Fibroblast of villous mesenchyme (primary cell): Measurements from ENCODE around the gene PCCB.

DNA sequence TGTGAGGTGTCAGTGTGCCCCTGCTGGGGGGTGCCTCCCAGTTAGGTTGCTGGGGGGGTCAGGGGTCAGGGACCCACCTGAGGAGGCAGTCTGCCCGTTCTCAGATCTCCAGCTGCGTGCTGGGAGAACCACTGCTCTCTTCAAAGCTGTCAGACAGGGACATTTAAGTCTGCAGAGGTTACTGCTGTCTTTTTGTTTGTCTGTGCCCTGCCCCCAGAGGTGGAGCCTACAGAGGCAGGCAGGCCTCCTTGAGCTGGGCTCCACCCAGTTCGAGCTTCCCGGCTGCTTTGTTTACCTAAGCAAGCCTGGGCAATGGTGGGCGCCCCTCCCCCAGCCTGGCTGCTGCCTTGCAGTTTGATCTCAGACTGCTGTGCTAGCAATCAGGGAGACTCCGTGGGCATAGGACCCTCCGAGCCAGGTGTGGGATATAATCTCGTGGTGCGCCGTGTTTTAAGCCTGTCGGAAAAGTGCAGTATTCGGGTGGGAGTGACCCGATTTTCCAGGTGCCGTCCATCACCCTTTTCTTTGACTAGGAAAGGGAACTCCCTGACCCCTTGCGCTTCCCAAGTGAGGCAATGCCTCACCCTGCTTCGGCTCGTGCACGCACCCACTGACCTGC, 462.5 kb downstream of the EPHB1 start:
- CAGE, long polyA plus RNA, result no peak

DNA sequence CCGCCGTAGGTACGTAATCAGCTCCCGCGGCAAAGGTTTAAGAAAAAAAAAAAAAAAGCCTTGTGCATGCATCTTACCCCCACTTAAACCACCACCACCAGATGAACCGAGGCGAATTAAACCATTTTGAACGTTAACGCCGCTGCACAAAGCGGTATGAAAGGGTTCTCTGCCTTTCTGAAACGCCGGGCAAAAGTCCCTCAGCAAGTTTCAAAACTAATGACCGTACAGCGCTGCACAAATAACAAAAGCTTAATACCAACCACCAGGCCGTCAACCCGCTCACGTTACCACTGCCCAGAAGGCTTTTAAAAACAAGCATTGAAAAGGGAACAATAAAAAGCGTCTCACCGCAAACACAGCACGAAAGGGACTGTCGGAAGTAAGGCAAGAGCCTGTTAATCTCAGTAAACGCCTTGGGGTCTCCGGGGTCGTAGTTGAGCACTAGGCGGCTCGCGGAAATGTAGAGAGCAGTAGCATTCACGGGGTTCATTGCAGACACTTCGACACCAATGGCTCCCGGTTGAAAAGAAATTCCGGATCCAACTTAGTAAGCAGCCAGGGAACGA, 1.4 kb downstream of the MSL2 start:
- CAGE, long polyA plus RNA, result no peak

- CAGE, long polyA plus RNA, result start-site peak on the plus strand at chr3:136250359-136250372, 99 and 84 reads in 2 replicates
Observed at GRCh38 chr3:136250140-136250835, at the start of gene PCCB. Gene PCCB (plus strand): TSS chr3:136250340.

DNA sequence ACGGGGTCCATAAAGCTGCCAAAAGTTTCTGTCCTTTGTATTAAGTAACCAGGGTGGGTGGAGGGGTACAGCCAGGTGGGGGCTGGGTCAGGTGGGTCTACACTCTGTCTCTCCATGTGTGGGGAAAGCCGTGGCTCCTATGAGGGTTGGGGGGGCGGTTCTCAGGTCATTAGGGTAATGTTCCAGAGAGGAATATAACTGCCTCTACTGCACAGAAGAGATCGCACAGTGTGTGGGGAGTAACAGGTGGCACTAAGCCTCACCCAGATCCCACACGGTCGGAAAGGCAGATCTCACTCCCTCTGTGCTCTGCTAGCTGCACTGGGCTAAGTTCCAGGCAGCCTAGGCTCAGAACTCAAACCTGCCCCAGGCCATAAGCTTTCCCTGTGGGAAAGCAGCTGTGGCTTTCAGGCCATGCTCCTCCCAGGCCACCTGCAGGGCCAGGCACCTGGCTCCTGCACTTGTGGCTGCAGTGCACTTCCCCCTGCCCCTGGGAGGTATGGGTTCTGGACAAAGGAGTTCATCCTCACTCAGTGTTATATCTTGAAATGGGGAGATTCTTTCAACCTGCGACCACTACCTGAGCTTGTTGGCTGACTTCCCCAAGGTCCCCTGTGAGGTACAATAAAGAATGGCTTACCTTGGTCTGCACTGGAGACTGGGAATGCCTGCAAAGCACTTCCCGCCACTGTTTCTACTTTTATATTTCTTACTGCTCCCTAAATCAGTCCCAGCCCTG, 27.5 kb downstream of the PCCB start:
- CAGE, long polyA plus RNA, result no peak

GRCh38 chr3:136328667-136328981, 78.5 kb downstream of the PCCB start:
- CAGE, long polyA plus RNA, result no peak

- CAGE, long polyA plus RNA, result no peak
Observed at GRCh38 chr3:136630678-136631187, 121.4 kb downstream of the STAG1 start.

DNA sequence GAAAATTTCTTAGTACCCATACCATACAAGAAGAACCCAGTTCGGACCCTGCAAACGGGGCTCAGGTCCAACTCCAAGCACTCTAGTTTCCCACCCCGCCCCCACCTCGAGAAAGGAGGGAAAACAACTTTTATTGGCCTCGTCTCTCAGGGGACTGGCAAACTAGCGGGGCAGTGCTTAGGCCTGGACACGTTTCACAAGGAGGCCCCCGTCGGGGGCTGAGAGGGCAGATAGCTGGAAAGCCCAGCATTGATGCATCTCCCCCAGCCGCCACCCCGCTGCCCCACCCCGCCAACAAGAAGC, 903 bp downstream of the STAG1 start:
- CAGE, long polyA plus RNA, result no peak

DNA sequence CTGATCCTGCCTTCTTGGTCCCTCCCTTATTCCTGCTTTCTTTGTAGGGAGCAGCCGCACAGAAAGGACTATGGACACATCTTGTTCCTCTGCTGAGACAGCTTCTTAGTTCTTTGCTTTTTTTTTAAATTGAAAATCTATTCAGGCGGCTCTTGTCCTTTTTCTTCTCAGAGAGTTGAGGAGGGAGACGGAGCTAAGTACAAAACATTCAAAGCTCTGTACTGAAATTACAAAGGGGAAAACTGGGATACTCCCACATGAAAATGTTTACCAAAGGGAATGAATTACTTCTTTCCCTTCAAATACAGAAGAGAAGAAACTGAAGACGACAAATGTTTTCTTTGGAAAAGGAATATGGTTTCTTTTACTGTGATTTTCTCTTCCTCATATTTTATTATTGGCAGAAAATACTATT, 285.2 kb downstream of the IL20RB start:
- CAGE, long polyA plus RNA, result no peak

DNA sequence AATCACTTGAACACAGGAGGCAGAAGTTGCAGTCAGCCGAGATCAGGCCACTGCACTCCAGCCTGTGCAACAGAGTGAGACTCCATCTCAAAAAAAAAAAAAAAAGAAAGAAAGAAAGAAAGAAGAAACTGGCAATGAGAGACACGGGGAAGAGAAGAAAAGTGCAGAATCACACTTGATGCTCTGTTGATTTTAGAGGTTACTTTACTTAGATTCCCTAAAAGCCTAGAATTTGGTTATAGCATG, 43.4 kb downstream of the CLDN18 start:
- CAGE, long polyA plus RNA, result no peak

DNA sequence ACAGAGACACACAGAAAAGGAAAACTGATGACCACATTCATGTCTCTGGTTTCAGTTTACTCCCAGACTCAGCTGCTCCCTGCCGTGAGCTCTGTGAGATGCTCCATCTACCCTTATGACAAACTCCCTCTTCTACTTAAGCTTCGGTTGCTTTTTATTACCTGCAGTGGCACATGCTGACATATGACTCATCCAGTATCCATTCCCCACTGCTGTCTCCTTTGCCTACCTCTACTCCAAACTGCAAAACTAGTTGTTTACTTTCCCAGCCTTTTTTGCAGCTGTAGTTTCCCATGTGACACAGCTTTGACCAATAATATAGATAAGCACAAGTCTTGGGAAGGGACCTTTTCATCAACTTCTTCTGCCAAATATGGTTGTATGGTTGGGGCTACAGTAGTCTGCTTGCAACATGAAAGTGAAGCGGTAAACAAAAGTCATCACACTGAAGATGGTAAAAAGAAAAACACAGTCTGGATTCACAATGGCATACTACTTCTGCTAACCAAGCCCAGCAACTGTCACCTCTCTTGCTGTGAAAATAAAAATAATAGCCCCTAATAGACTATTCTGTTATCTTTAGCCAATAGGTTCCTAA, 32.8 kb downstream of the DZIP1L start:
- CAGE, long polyA plus RNA, result no peak

DNA sequence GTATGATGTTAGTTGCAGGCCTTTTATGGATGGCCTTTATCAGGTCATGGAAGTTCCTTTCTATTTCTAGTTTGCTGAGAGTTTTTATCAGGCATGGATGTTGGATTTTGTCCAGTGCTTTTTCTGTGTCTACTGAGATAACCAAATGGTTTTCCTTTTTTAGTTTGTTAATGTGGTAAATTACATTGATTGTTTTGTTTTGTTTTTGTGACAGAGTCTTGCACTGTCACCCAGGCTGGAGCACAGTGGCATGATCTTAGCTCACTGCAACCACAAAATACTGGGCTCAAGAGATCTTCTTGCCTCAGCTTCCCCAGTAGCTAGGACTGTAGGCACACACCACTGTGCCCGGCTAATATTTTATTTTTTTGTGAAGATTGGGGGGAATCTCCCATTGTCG, 26.3 kb downstream of the MRAS start:
- CAGE, long polyA plus RNA, result no peak

GRCh38 chr3:138468970-138469484, 34.6 kb downstream of the ESYT3 start:
- CAGE, long polyA plus RNA, result no peak

- CAGE, long polyA plus RNA, result no peak
Observed at GRCh38 chr3:138724369-138724873, 110.3 kb downstream of the PIK3CB start.

GRCh38 chr3:138725630-138726370, 108.9 kb downstream of the PIK3CB start:
- CAGE, long polyA plus RNA, result no peak

DNA sequence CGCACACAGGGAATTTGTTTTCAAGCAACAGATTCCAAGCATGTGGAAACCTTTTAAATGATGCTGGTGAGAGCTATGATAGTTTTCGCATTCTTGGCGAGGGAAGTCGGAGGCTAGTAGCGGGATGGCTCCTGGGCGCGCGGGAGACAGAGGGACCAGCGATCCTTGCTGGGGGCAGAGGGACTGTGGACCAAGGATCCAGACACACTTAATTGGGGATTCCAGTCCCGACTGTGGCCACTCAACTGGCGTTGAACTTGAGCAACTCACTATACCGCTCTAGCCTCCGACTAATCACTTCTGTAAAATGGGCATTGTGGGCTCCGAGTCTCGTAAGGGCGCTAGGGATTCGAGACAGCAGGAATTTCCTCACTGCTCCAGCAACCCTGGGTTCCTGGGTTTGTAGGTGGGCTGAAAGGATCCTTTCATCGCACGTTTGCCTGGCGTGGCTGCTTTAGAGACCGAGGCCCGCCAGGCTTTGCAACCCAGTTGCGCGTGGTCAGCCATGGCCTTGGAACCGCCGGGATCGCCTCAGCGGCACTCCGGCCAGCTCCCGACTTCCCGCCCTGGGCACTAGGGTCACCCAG, 10.2 kb downstream of the FOXL2 start:
- CAGE, long polyA plus RNA, result no peak

GRCh38 chr3:138938812-138939238, 8.1 kb downstream of the FOXL2 start:
- CAGE, long polyA plus RNA, result no peak

DNA sequence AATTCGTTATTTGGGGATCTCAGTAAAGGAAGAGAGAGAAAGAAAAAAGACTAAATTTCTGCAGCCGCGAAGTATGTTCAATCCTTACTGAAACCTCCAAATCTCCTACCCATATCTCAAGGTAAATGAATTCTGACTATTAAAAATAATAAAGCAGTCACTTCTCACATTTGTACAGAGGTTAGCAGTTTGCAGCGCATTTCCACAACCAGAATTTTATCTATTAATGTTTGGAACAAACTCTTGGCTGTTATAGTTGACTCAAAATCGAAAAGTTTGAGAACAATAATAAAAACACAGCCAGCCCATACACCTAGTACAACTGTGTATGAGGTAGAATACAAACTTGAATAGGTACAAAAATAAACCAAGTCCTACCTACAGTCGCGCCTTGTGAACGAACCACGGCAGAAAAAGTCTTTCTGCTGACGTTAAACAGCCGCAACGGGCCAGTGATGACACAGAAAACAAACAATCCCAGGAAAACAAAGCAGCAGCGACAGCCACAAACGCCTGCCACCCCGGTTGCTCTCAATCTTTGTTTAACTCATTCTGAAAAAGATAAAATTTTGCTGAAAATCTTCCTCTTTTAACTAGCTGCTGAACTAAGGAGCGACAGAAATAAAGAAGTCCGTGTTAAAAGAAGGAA, 3.2 kb downstream of the FOXL2 start:
- CAGE, long polyA plus RNA, result no peak

DNA sequence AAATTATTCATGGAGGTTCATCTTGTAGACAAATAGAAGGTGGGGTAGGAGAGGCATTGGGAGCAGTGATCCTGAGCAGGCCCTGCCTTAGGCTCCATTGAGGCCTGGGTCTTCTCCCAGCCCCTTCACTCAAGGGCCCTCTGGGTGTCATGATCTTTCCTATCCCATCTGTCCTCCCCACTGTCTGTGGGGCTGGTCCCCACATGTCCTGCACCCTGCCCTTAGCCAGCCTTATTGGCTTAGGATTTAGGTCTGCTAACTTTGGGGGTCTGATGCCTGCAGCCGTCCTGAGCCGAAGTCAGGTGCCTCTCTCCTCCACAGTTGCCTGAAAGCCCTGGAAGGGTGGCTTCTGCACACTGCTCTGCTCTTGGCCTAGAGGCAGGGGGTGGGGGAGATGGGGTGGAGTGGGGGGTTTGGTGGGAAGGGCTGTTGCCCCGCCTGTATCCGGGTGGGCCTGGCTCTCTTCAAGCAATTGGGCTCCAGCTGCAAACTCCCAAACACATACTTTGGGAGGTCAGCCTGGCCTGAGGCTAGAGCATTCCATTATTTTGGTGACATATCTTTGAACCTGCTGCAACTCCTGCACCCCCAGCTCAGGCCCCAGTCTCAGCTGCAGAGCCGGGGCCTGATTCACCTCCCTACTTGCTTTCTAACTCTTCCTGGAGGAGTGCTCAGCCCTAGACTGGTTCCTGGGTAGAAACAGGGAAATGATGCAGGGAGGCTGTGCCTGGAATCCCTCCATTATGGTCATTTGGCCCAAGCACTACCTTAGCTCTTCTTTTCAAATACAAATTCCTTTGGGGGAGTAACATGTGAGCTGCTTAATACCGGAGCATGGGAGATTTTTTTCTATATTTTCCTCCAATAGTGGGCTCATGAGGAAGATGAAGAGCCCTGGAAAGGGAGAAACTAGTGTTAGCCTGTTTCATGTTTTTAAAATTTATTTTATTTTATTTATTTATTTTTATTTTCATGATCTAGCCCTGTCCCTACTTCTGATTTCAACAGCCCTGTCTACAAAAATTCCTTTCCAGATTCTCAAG, 140.8 kb upstream of the PRR23C start:
- CAGE, long polyA plus RNA, result no peak

DNA sequence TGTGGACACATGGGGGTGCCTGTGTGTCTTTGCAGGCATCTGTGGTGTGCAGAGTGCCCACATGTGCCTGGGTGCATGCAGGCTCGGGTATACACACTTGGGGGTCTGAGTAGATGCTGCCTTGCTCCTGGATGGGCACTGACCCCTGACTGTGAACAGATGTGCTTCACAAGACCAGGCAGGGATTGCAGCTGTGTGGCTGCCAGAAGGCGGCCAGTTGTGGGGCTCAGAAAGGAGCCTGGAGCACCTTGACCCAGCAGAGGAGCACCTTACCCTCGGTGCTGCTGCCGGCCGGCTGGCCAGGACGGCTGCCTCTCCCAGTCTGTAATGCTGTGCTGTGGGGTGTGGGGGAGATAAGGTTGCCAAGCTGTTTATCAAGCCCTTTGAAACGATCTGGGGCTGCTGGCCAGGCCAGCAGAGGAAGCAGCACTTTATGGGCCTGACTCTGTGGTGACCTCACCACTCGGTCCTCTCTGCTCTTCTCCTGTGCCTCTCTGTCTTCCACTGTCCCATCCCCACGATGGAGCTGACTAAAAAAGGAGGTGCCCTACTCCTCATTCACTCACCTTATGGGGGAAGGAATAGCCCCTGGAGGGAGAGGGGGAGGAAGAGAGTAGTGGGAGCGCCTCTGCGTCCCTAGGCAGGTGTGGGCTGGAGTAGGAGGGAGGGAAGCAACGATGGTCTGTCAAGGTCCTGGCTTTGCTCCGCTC, 55.4 kb upstream of the MRPS22 start:
- CAGE, long polyA plus RNA, result no peak

DNA sequence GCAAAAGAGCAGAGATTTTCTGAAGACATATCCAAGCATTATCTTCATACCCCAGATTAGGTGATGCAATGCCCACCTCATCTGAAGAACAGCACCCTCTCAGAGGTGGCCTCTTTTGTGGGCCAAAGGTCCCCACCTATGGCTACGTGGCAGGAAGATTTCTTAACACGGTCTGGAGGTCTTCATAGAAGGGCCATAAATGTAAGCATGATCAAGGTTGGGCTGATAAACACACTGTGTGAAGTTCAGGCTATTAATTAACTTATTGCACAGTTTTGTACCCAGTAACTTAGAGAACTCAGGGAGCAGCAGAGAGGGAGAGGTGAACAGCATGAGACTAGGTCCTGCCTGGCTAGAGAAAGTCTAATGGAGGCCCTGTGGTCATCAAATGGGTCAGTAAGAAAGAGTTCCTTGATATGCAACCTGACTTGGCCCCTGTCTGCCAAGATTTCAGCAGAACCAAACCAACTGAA, 29.6 kb upstream of the RBP2 start:
- CAGE, long polyA plus RNA, result no peak